ENCODE results near the gene MFSD14A.

DNA sequence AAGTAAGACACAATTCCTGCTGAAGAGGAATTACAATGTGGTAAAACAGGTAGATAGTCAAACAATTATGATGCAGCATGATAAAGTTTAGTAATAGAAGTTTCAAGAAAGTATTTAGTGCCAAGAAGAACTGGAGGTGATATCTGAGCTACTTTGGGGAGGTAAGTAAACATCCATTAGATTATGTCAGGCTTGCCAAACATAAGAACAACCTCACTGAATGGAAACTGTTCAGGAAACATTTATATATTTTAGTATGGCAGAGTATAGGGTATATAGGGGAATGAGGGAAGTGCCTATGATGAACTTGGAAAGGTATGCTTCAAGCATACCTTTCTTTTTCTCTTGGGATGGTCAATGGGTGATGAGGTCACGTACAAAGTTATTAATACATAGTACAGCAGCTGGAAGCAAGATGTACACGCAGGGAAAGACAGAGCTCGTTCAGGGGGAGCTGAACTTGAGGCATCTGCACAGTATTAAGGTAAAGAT, 61.4 kb downstream of the ABCD3 start:
- RRBS: no CpG with 5 or more reads among the region's 3 CpGs

GRCh38 chr1:94535954-94536532, 5.5 kb downstream of the F3 start:
- RRBS: no CpG with 5 or more reads among the region's 8 CpGs

DNA sequence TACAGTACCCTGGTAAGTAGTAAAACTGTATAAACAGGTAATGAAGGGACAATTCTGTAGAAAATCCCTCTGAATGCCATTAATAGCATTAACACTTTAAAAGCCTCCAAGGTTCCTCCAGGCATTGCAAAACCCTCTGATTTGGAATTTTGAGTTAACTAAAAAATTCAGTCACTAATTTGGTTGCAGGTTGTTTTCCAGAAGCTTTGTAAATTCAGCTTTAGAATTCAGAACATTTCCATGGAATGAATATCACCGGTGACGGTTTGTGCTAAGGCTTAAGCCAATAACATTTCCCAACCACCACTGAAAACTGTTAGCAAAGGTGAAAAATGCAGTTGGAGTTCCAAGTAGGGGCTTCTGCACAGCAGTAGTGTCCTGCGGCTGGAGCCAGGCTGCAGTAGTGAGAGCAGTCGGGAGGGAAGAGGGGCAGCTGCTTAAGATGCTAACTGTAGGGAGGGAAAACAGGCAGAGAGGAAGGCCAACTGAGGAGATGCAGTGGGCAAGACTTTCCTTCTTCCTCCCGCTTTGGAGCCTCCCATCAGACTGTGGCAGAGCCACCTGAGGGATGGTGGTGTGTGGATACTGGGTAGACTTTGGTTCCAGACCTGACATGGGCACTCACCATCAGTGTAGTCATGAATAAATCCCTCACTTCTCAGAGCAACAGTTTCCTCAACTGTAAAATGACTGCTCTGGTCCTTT, 3.4 kb downstream of the F3 start:
- RRBS: no CpG with 5 or more reads among the region's 5 CpGs

- RRBS: no CpG with 5 or more reads among the region's 7 CpGs
These were observed 82.0 kb upstream of the F3 start for GRCh38 chr1:94623423-94624015.

DNA sequence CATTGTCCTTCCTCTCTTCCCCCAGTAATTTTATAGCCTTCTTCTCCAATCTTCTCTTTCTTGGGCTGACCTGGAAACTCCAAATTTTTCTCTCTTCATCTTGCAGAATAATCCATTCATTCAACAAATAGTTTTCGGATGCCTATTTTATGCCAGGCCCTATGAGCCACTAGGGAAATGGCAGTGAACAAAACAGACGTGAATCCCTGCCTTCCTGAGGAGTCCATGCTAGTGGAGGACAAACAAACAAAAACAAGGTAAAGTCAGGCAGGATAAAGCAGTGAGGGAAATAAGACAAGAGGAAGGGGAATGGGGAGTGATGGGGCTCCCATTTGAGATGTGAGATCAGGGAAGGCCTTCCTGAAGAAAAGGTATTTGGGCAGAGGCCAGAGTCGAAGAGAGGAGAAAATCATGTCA, 108.9 kb upstream of the SLC44A3 start:
- RRBS: no CpG with 5 or more reads among the region's 3 CpGs

GRCh38 chr1:94792917-94793925, 26.9 kb upstream of the SLC44A3 start:
- RRBS: no CpG with 5 or more reads among the region's 8 CpGs

- RRBS: no CpG with 5 or more reads among the region's 8 CpGs
These were observed 24.6 kb upstream of the SLC44A3 start for GRCh38 chr1:94795570-94795981.

DNA sequence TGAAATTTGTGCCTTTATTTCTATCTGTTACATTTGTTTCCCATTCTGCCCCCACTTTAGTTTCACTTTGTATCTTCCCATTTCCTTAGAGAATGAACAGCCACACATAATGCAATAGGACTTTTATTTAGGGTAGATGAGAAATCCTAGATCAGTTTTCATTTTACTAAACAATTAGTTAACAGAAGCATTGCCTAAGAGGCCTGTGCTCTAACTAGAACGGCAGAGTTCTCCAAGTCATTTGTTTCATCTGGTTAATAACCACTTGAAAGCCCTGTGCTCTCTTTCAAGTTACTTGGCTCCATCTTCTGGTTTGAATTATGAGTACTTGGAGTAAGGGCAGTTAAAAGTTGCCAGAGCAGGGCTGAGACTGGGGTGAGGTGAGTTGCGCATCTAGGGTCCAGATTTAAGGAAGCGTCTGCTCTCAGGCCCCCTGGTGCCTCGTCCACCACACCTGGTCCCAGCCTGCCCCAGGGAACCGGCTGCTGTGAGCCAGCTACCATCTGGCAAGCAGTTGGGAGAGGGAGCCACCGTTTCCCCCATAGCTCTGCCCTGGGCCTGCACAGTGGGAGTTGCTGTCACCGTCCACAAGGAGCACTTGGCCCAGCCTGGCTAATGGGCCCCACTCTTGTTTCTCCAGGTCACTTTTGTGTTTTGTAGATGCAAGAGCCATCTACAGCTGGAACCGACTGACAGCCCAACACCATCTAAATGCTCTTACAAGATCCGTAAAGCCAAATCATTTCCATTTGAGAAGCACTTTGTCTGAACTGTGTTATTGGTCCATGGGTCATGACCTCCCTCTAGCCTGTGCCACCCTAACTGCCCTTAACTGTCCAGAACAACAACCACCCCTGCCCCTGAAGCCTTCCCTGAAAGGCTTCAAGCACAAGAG, 18.0 kb upstream of the SLC44A3 start:
- RRBS: no CpG with 5 or more reads among the region's 9 CpGs

GRCh38 chr1:96679309-96679858, 42.2 kb upstream of the PTBP2 start:
- RRBS: no CpG with 5 or more reads among the region's 8 CpGs

DNA sequence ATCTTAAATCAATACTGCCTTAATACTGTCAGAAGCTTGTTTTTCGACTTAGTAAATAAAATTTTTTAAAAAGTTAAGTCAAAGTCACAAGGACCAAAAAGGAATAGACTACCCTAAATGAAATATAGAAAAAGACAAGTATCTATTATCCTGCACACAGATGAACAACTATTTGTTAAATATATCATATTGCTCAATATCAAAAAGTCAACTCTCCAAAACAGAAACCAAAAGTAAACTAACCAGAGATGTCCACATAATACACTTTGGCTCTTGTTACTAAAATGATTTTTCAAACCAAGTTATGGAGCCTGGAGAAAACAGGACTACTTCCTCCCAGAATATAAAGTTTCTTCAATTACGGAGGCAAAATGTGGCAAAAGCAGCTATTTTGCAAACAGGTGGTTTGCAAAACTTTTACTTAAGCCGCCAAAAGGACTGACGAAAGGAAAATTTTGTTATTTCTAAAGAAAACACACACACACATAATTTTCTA, 1.3 kb downstream of the DPYD start:
- RRBS: no CpG with 5 or more reads among the region's 4 CpGs

DNA sequence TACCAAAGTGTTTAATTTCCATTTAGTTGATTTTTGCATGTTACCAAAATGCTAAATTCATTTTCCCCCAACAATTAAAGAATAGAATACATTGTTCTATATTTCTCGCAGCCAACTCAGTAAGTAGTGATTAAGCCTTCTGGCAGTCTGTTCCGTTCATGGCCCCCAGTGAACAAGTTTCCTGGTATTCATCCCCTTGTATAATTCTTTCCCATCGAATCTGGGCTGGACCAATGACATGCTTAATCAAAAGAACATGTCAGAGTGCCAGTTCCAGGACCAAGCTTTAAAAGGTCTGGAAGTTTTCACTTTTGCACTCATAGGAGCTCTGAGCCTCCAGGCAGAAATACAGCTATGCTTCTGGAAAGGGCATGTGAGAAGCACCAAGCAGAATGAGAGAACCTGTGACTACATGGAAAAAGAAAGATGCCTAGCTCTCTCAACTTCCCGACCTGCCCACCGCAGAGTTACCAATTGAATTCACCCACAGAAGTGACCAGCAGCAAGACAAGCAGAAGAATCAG, 22.5 kb upstream of the DPYD start:
- RRBS: no CpG with 5 or more reads among the region's 5 CpGs

DNA sequence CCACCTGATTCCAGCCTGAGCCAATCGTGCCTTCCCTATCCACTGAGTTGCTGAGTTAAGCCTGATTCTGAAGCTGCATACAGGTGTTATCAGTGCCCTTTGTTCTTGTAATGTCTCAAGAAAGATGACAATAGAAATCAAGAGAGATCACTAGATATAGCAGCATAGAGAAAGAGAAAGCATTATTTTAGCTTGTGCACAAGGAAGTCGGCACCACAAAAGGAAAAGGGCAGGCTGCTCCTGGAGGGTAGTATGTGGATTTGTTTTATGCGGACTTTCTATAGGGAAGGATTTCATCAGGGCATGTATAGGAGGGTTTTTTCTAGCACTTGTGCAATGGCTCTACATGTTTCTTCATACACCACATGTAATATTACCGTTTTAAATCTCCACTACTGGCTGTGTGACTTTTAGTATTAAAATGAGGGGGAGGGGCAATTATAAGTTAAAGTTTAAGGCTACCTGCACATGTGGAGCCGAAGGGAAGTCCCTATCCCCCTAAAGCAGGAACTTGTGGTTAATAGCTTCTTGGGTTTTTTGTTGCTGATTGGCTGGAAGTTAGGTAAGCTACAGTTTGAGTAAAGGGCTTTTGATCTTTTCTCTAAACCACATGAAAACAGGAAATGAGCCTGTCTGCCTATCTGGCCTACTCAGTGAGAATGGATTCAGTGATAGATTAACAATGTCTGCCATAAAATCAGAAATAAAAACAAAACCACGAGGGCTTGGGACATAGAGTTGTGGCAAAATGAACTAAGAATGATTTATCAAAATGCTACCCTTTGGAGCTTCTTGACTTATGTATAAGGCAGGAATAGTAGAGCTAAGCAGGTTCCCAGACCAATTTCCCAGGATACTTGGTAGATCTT, 133.3 kb downstream of the PLPPR5 start:
- RRBS: no CpG with 5 or more reads among the region's 6 CpGs

DNA sequence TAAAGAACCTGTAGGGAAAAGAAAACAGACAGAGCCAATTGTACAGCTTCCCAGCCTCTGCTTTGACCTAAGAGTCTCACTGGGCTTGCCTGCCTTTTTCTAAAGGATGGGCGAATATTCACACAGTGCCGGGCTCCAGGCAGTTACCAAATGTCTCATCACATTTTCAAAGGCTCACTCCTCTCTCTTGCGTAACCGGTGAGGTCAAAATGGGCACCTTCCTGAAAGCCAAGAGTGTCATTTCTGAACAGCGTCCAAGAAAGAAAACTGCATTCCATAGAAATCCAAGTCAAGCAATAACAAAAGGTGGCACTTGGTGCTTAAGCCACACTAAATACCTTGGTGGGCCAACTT, 728 bp upstream of the PALMD start:
- RRBS: 81% methylated on average over 2 of the region's 5 CpGs

GRCh38 chr1:99650075-99650412, 4.1 kb downstream of the PALMD start:
- RRBS: no CpG with 5 or more reads among the region's 2 CpGs

- RRBS: no CpG with 5 or more reads among the region's 7 CpGs
These were observed 39.7 kb downstream of the PALMD start for GRCh38 chr1:99685489-99686227.

- RRBS: no CpG with 5 or more reads among the region's 2 CpGs
These were observed 544 bp upstream of the SLC35A3 start for GRCh38 chr1:99969353-99969551.

- RRBS: 2% methylated on average over 10 of the region's 43 CpGs
These were observed at the start of gene MFSD14A for GRCh38 chr1:100037851-100038228. Gene MFSD14A, plus strand, starts transcription at chr1:100038095.

- RRBS: no CpG with 5 or more reads among the region's 10 CpGs
These were observed 1.2 kb downstream of the MFSD14A start for GRCh38 chr1:100039080-100039510.

DNA sequence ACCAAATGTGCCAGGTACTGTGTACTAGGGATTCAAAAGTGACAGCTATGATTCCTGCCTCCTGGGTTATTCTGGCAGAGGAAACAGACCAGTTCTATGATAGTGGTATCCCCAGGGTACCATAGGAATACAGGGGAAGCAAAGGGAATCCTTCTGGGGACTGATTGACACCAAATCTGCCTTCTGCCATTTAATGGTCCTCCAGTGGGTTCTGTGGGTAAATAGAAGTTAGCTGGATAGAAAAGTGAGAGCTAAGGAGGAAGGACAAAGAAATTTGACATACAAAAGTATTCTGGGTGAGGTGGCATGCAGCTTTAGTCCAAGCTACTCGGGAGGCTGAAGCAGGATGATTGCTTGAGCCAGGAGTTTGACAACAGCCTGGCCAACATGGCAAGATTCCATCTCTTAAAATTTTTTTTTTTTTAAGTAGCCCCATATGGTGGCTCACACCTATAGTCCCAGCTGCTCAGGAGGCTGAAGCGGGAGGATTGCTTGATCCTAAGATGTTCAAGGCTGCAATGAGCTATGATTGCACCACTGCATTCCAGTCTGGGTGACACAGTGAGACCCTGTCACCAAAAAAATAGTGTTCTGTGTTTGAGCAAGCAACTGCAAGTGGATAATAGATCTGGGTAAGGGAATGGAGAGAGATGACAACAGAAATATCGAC, 13.3 kb downstream of the RTCA start:
- RRBS: no CpG with 5 or more reads among the region's 3 CpGs

All from CMK (cell line).